GM06990 (cell line): ENCODE measurements around the gene NCAPD3.

GRCh38 chr11:130318009-130318527 is 3.4 kb upstream of the ZBTB44 start:
- RRBS, result no CpG with 5 or more reads among the region's 2 CpGs

DNA sequence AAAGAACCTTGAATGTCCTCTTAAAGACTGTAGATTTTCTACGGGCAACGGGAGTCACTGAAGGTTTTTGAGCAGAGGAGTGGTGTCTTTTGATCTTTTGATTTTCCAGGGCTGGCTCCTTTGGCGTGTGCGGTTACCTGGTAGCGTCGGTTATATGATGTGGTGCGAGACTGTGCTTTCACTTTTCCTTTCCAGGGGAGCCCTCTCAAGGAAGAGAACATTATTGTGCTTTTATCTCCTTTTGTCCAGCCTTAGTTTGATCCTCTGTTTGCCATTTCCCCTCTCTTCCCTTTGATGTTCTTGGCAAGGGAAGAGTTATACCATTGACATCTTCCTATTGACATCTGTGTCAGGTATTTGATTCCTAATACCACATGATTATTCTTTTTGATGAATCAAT is 39.5 kb downstream of the ADAMTS8 start:
- RRBS, result no CpG with 5 or more reads among the region's 7 CpGs

DNA sequence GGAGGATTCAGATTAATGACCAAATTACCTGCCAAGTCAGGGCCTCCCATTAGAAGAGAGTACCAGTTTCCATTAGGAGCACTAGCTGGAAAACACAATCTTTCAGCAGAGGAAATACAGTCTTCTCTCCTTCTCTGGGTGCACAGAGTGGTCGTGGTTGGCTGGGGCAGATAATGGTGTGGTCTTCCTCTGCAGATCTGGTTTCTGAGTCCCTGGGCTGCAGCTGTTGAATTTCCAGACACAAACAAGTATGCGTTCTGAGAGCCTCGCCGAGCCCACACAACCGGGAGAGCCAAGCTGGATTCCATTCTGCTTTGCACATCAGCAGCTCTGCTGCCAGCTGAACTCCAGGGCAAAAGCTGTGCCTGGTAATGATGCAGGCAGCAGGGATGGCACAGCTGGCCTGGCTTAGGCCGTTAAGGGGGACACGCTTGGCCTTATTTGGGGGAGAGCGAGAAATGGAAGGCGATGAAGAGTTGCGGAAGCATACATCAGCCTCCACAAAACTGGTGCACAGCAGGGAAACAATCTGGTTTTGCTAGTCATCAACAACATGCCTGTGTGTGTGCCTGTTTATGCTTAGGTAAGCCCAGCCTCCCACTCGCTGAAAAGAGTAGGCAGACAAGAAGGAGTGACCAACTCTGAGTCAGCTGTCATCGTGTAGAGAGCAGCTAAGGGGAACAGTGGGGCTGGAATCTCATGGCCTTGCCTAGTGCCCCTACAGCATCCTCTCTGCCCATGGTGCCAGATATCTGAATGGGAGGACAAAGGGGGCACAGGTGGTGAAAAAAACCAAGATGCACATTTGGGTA is 25.1 kb downstream of the ADAMTS8 start:
- RRBS, result no CpG with 5 or more reads among the region's 12 CpGs

- RRBS, result no CpG with 5 or more reads among the region's 6 CpGs
Observed at GRCh38 chr11:130566292-130566713, 117.9 kb downstream of the ADAMTS15 start.

DNA sequence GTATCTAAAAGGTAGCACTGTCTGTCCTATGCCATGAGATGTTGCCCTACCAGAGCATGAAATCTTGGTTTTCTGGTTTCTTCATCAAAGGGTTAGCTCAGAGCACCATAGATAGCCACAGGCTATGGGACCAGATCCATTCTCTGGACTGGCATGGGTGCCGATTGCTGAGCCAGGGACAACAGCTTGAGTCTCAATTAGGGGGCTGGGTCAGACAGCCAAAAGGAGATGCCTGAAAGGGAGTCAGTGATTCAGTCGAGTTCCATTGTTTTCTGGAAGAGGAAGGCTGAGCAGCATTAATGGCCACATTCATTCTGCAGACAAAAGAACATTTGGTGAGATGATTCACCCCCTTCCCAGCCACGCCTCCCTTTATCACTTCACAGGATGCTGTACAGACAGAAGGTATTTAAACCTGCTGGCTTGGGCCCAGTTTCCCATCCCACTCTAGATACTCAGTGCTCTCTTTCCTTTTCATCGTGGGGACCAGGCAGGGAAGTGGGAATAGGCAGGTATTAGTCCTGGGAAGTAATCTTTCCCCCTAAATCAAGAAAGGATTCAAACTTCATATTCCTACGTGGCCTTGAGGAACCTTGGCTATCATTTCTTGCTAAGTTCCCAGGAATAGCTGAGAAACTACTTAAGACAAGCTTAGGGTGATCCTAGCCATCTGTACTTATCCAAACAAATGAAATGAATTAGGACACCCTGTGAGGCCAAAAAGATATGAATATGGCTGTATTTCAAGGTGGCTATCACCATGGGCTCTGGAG is 132.0 kb downstream of the ADAMTS15 start:
- RRBS, result no CpG with 5 or more reads among the region's 5 CpGs

- RRBS, result no CpG with 5 or more reads among the region's 3 CpGs
Observed at GRCh38 chr11:130792521-130792733, 123.9 kb downstream of the SNX19 start.

GRCh38 chr11:131663238-131663808 is 292.9 kb downstream of the NTM start:
- RRBS, result no CpG with 5 or more reads among the region's 16 CpGs

DNA sequence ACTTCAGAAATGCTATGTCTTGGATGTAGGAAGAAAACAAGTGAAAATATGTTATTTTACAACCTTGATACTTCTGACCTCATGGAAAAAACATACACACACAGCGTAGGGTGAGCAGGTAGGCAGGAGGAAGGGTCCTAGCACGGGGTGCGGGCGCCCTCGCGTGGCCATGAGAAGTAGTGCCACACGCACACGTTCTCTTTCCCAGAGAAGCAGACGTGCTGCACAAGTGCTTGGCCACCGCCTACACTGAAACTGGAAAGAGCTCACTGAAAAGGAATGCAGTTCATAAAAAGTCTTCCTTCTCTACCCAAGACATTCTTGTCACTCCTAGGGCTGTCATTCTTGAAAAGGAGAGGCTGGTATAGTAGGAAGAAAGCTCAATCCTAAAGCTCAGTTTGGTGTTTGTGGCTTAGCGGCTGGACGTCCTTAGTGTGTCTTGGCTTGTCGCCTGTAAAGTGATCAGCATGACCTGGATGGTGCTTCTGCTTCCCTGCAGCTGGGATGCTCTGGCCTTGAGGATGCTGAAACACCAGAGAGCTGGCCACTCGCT is 303.6 kb downstream of the NTM start:
- RRBS, result no CpG with 5 or more reads among the region's 14 CpGs

DNA sequence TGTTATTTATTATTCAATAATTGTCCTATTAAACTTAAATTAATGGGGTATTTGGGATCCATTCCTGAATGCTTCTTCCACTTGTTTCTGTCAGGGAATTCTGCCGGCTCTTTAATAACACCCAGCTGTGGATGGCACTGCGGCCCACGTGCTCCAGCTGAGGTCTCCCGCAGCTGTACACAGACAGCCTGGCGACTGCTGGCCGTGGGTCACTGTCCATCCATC is 485.0 kb downstream of the OPCML start:
- RRBS, result 0% methylated on average over 1 of the region's 6 CpGs

GRCh38 chr11:133070339-133070651 is 462.0 kb downstream of the OPCML start:
- RRBS, result no CpG with 5 or more reads among the region's 6 CpGs

GRCh38 chr11:133082579-133083661 is 449.4 kb downstream of the OPCML start:
- RRBS, result 6% methylated on average over 42 of the region's 104 CpGs

DNA sequence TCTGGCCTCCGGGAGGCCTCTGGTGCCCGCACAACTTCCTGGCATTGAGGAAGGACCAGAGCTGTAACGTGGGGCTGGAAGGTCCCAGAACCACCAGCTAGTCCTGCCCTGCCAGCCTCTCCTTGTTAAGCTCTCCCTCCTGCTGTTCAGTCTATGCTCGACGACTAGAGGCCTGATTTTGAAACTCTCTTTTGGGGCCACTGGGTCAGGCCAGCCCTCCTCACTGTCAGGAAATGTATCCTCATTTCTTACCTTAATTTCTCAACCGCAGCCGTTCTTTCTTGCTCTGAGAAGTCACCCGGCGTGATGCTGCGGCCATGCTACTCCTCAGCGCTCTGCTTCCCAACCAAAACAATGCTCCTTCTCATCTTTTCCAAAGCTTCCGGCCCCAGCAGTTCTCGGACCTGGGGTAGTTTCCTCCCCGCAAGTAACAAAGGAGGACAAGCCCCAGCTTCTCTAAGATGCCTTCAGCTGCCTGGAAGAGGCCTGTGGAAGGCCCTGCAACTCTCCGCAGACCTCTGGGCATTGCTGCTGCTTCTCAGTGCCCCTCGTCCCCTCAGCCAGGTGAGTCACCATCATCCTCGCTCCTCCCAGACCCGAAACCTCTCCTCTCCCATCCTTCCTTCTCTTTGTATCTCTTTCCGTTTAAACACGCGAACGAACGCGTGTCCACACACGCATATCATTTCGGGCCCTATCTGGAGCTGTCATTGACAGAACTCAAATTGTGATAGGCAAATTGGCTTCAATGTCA is 22.3 kb upstream of the JAM3 start:
- RRBS, result 25% methylated on average over 6 of the region's 26 CpGs

DNA sequence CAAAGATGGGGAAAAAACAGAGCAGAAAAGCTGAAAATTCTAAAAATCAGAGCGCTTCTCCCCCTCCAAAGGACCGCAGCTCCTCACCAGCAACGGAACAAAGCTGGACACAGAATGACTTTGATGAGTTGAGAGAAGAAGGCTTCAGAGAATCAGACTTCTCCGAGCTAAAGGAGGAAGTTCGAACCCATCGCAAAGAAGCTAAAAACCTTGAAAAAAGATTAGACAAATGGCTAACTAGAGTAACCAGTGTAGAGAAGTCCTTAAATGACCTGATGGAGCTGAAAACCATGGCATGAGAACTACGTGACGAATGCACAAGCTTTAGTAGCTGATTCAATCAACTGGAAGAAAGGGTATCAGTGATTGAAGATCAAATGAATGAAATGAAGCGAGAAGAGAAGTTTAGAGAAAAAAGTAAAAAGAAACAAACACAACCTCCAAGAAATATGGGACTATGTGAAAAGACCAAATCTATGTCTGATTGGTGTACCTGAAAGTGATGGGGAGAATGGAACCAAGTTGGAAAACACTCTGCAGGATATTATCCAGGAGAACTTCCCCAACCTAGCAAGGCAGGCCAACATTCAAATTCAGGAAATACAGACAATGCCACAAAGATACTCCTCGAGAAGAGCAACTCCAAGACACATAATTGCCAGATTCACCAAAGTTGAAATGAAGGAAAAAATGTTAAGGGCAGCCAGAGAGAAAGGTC is 33.7 kb downstream of the JAM3 start:
- RRBS, result no CpG with 5 or more reads among the region's 10 CpGs

DNA sequence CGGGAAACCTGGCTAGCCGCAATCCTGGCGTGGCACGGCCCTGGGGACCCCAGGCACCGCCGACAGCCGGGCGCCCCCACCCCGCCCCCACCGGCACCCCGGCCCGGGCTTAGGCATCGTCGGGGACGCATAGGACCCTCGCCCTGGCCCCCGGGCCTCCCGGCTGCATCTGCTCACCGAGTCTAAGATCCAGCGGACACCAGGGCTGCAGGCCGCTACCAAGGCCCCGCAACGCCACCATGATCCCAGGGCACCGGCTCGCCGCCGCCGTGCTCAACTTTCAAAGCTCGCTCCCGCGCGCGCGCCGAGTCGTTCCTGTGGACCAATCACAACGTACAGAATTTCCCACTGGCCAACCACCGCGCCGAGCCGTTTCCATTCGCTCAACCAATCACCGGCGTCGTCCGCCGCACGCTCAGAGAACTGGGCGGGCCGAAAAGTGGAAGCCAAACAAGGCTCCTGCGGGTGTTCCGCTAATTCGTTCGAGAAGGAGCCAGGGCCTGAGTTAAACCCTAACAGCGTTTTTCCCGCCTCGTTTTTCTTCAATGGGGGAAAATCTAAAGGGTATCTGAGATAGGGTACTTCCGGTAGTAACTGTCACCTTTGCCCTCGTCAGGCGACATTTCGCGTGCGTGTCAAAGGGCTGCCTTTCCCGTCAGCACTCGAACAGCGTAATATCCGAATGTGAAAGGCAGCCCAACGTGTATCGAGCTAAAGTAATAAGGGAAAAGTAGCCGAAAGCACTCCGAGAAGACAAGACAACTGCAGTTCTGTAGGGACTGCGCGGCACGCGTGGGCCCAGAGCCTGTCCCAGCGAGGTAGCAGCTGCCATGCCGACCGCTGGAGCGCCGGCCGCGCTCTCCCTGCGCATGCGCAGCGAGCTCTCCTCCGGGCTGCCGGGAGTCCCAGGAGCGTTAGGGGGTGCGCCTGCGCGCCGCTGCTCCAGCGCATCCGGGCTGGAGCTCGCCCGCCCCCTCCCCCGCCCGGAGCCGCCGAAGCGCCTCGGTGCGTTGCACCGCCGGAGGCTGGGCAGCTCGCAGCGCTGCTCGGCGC is at the start of gene NCAPD3:
Gene NCAPD3, minus strand, starts transcription at position 282 of the 1,053 bp plus-strand sequence.
- RRBS, result 4% methylated on average over 45 of the region's 109 CpGs

DNA sequence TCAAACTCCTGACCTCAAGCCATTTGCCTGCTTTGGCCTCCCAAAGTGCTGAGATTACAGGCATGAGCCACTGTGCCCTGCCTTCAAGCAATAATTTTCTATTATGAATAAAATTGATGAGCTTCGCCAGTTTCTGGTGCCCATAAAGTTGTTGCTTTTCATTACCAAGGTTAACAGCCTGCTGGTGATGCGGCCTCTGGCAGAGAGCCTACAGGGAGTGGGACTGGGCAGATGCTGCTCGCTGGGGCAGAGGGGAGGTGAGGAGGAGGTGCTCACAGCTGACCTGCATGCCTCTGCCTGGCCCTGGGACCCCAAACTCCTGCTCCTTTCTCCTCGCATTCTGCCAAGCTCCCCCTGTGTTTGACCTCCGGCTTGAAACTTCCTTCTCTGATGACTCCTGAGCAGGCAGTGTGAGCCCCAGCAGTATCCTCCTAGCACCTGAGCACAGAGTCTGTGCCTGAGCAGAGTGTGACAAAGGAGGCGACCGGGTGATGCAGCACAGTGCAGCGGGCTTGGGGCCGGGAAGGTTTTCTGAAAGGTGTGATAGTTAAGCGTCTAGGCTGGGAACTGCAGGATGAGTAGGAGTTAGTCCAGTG is 56.1 kb upstream of the B3GAT1 start:
- RRBS, result 29% methylated on average over 2 of the region's 10 CpGs

- RRBS, result no CpG with 5 or more reads among the region's 8 CpGs
Observed at GRCh38 chr11:134950526-134951191, 538.6 kb upstream of the B3GAT1 start.